Suprapubic skin (tissue), 4 donors: ENCODE measurements around a stretch of chr16.

GRCh38 chr16:87126990-87127440 lies 190.2 kb downstream of the C16orf95 start:
- PRO-cap = no peak
- RAMPAGE, long total RNA, 4 experiments = no peak in any of the 4 experiments

DNA sequence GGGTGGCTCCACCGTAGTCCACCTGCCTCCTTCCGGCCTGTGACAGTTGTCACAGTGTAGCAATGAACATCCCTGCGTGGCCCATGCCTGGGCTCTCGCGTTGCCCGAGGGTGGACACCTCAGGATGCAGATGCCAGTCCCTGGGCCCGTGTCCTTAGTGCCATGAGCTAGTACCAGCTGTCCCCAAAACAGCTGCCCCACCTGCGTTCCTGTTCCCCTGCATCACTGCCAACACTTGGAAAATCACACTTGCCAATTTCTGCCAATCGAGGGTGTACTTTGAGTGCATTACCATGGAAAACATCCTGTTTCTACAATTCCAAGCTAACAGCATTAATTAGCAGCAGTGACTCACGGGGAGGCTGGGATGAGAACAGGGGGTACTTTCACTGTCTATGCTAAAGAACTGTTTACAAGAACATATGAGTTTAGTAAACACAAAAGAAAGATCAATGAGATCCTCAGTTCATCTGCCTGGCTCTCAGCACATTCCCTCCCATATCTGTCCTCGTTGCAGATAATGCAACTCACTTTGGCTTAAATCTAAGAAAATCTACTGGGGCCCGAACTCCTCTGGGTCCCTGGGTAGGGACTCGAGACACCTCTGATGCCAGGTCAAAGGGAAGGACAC lies 9.1 kb upstream of the C16orf95 start:
- PRO-cap = no peak
- RAMPAGE, long total RNA, 4 experiments = no peak in any of the 4 experiments

DNA sequence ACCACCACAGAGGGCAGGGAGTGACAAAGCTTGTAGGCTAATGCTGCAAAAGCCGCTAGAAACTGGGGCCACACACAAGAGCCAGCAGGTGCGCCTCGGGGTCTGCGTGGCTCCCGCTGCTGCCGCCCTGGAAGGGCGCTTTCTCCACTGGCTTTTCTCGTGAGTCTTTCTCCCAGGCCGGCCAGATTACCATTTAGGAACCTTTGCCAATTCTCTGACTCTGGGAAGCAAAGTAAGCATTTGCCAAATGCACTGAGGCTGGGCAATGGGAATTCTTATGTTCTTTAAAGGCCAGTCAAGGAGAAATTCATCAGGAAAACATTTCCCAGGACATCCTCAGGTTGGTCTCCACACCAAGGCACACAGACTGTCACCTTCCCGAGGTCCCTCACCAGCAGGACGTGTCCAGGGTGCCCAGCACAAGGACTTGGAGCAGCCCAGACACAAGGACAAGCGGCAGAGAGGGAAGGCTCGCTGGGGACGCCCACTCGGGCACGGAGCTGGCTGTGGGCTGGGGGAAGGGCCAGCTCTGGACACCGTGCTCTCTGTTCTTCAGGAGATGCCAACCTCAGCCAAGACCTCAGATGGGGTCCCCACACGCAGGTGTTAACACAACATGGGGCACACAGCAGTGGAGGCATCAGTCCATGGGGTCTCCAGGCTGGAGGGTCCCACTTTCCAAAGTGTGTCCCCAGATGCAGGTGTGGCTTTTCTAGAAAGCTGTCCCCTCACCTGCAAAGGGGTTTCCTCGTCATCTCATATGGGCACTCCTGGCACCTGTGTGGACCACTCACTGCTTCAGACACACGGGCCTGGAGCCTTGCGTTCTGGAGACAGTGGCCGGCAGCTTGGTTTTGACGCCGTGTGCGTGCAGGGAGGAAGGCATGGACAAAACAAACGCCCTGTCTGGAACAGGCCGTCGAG lies 12.7 kb upstream of the C16orf95 start:
- PRO-cap = no peak
- RAMPAGE, long total RNA, 4 experiments = no peak in any of the 4 experiments

GRCh38 chr16:87465368-87465886 lies 27.4 kb downstream of the ZCCHC14 start:
- PRO-cap = no peak
- RAMPAGE, long total RNA, 4 experiments = no peak in any of the 4 experiments

DNA sequence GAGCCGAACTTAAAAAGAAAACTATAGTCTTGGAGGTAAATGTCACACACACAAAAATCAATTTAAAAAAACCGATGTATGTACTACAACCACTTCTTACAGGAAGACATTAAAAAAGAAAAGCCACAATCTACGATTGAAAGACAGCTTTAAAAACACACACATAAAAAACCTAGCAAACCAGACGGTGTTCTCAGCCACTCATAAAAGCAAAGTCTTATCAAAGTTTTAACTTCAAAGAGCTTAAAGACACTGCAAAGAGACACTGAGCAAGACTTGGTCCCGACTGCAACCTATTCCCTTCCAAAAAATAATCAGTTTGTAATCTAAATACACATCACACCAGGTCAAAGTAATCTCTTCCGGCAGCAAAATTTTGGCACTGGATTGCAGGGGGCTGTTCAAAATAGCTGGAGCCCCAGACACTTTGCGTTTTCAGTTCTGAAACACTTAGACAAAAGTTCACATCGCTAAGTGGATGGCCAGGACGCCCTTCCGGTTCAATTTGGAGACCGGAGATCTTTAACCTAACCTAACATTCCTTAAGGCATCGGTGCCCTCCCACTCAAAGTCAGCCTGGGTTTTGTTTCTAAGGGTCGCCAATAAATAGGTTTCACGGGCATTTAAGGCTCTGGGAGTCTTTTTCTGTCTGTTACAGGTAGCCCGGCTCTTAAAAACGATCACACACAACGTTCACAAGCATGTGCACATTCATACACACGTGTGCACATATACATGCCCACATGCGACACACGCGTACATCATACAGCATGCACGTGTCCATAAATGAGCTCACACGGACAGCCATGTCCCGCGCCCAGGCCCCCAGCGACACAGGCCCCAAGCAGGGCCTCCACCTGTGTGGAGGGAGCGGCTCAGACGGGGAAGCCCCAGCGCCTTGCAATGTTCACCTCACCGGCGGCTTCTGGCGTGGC lies 2.5 kb downstream of the ZCCHC14 start:
- PRO-cap = no peak
- RAMPAGE, long total RNA, 4 experiments = no peak in any of the 4 experiments

DNA sequence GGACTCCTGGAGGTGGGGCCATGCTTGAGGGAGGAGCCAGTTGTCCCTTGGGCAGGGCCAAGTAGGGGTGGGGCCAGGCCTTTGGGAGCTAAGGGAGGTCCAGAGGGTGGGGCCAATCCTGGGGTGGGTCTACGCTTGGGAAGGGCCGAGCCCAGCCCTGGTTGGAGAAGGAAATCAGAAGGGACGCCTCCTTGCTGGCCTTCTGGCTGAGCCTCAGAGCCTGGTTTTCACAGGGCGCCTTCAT lies 41.3 kb upstream of the JPH3 start:
- PRO-cap = no peak
- RAMPAGE, long total RNA, 4 experiments = no peak in any of the 4 experiments

GRCh38 chr16:87725467-87726201 lies 40.2 kb downstream of the KLHDC4 start:
- PRO-cap = no peak
- RAMPAGE, long total RNA, 4 experiments = no peak in any of the 4 experiments

DNA sequence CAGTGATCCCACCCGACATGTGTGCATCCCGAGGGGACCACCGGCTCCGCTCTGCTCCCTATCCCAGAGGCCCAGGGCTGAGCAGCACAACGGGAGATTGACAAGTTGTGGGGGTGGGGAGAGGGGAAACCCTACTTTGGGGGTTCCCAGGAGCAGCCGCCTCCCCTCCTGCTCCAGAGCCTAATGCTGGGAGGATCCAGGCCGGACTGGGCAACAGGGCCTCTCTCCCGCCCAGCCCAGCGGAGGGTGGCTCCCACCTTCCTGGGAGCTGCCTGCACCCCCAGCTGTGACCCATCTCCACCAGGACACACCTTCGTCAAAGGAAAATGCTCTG lies 25.5 kb downstream of the KLHDC4 start:
- PRO-cap = no peak
- RAMPAGE, long total RNA, 4 experiments = no peak in any of the 4 experiments

GRCh38 chr16:87834084-87835209 lies 34.9 kb downstream of the SLC7A5 start:
- PRO-cap = no peak
- RAMPAGE, long total RNA, 4 experiments = no peak in any of the 4 experiments

DNA sequence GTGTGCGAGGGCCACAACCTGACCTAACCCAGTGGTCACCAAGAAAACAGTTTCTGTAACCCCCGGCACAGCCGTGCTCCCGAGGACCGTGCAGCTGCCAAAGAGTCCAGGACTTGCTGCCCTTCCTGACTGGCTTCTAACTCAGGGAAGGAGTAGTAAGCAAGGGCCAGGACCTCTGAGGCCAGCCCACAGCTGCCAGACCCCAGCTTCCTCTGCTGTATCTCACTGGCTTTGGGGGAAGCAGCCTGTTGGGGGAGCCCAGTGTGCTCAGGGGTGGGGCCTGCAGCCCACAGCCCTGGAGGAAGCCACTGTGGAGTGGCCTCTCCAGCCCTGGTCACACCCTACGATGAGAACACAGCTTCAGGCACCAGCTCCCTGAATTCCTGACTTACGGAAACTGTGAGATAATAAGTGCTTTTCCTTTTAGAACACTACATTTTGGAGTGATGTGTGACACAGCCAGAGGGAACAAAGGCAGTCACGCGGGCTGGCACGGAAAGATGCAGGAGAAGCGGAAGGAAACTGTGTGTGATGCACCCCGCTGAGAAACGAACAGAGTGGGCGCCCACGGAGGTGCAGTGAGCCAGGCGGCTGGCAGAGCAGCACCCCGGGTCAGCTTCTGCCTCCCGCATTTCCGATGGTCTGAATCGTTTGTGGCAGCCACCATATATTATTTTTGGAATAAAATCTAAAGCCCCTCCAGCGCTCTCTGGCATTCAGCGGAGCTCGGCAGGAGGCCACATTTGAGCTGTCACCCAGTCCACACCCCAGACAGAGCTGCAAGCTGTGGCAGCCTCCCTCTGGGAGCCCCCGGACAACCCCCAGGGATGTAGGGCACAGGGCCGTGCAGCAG lies 32.1 kb downstream of the SLC7A5 start:
- PRO-cap = no peak
- RAMPAGE, long total RNA, 4 experiments = no peak in any of the 4 experiments

- PRO-cap = no peak
- RAMPAGE, long total RNA, 4 experiments = no peak in any of the 4 experiments
Measured at GRCh38 chr16:87840467-87841471, 28.5 kb downstream of the SLC7A5 start.

DNA sequence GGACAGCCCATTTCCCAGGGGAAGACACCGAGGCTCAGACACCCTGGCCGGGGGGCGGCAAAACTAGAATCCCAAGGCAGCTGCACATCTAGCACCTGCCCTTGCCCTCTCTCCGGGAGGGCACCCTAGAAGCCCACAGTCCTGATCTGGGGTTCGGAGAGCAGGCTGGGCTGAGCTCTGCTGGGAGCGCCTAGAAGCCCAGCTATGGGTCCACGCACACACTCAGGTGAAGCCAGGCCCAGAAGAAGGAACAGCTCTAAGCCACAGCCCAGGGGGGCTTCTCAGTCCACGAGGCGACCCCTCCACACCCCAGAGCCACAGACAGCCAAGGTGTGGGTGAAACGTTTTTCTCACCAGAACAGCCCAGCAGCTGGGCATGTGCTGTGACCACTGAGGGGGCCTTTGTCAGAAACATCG lies 22.4 kb downstream of the SLC7A5 start:
- PRO-cap = no peak
- RAMPAGE, long total RNA, 4 experiments = no peak in any of the 4 experiments

DNA sequence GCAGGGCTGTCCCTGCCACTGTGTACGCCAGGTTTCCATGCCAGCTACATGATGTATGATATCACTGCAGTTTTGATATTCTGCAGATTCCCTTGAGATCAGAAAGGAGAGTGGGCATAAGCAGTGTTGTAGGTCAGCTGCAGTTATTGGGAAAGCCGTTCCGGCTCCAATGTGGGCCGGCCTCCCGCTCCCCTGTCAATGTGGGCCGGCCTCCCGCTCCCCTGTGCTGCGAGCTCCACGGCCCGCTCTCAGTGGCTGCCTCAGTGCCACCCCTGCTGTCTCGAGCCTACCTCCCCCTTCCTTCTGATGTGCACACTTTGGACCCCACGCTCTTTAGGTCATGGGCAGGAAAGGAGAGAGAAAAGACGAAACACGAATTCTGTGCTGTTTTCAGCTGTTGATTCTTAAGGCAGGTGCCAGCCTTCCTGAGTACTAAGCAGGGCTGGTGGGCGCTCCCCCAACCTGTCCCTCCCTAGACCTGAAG lies 31.6 kb downstream of the BANP start:
- PRO-cap = no peak
- RAMPAGE, long total RNA, 4 experiments = no peak in any of the 4 experiments

DNA sequence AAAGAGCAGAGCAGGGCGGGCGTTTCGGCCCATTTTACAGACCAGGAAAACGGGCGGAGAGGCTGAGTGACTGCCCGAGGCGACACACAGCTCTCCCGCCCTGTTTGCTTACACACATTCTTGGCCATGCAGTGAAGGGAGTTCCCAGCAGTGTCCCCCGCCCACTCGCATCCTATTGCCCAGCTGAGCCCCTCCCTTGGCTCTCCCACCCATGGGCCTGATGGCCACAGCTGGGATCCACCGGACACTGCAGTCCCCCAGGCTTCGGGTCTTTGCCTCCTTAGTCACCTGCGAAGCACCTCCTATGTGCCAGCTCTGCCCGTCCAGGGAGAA lies 136.8 kb downstream of the BANP start:
- PRO-cap = unidirectional peak, plus-strand start at position 212 of the sequence
- RAMPAGE, long total RNA, 4 experiments = no peak in any of the 4 experiments

DNA sequence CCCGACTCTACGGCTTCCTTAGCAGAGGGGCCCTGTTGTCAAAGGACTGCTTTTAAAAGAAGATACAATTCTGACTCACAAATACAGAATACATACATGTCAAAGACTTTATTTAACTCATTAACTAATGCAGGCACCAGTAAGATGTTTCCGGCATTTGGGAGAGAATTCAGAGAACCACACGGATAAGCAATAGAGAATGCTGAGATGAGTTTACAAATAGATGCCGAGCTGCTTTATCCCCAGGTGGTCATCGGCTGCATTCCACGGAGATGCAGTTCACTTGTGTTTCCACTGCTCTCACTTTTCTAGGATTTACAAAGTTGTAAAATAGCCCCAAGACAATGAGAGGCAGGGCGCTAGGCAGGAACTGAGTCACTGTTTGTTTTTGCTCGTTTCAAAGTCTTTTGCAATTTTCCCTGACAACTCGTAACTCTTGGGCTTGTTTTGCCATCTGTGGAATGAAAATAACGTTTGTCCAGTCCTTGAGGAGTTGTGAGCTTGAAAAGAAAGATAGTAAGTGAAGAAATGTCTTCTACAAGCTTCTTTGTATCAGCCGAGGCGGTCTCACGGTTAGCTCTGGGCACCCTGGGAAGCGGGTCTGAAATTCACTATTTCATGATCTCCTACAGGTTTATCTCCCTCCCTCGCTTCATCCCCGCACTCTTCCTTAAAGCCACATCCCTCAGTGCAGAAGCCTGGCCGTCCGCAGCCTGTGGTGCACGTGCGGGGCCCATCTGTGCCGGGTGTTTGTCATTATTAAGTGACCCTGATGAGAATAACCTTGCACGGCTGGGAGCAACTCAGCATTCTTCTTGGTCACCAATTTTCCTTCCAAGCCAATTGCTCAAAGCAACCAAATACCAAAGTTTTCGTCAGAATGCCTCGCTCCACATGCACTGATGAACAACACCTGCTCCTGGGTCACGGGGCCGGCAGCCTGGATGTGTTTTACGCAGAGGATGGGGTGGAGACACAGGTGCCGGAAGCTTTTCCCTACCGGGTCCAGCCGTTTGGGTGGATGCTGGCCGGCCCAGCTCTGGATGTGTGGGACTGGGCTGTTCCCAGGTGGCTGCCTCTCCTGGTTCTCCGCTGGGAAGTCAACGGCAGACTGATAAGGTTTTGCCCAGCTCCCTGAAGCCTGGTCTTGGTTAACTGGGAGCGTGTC lies 167.8 kb downstream of the BANP start:
- PRO-cap = no peak
- RAMPAGE, long total RNA, 4 experiments = no peak in any of the 4 experiments

GRCh38 chr16:88143495-88144523 lies 192.6 kb downstream of the BANP start:
- PRO-cap = no peak
- RAMPAGE, long total RNA, 4 experiments = no peak in any of the 4 experiments

DNA sequence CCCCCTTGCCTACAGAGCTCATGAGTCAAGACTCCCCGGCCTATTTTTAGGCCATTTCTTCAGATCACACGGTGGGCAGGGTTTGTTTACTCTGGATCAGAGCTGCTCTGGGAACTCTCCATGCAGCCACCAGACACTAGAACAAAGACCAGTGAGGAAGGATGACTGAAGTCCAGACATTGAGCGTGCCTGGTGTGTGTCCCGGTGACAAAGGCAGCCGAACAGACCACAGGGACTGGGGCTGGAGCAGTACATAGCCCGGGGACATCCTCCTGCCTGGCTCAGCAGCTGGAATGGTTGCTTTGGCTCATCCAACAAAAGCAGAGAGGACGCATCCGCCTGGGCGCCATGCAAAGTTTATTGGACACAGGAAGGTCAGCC lies 137.1 kb upstream of the ZNF469 start:
- PRO-cap = no peak
- RAMPAGE, long total RNA, 4 experiments = no peak in any of the 4 experiments

DNA sequence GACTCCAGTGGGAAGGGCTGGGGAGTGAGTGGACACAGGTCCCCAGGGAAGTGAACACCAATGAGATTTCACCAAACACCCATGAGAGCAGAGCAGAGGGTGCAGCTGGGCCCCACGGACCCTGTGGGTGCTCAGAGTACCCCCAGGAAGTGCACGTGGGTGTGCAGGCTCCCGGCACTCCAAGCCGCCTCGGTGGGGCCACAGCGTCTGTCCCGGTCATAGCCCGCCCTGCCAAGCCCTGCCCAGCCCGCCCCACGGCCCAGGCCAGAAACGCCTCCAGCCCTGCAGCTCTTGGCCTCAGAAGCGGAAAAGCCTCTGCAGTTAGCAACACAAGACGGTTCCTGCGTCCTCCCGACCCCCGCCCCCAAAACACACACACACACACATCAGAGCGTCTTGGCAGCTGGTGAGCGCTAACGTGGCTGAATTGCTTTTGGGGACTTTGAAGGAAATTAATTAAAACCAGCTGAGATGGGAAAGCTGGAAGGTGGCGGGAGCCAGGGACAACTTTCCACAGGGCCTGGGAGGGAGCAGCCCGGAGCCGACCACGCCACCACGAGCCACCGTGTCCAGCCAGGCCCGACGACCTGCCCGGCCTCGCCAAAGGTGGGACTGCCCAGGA lies 22.9 kb downstream of the ZNF469 start:
- PRO-cap = no peak
- RAMPAGE, long total RNA, 4 experiments = no peak in any of the 4 experiments

GRCh38 chr16:88461960-88462735 lies 9.1 kb downstream of the ZFPM1 start:
- PRO-cap = no peak
- RAMPAGE, long total RNA, 4 experiments = no peak in any of the 4 experiments

DNA sequence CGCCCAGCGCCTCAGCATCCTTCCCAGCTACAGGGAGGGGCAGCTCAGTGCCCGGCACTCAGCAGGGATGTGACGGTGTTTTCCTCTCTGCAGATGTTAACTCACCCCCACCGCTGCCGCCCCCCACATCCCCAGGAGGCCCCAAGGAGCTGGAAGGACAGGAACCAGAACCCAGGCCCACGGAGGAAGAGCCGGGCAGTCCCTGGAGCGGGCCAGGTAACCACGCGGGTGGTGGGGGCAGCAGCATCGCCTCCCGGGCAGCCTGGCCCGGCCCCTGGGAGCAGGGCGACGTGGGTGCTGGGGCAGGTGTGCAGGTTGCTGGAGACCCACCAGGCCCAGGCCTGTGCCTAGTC lies 35.8 kb downstream of the ZFPM1 start:
- PRO-cap = no peak
- RAMPAGE, long total RNA, 4 experiments = no peak in any of the 4 experiments